ENCODE measurements around a stretch of chr7.

DNA sequence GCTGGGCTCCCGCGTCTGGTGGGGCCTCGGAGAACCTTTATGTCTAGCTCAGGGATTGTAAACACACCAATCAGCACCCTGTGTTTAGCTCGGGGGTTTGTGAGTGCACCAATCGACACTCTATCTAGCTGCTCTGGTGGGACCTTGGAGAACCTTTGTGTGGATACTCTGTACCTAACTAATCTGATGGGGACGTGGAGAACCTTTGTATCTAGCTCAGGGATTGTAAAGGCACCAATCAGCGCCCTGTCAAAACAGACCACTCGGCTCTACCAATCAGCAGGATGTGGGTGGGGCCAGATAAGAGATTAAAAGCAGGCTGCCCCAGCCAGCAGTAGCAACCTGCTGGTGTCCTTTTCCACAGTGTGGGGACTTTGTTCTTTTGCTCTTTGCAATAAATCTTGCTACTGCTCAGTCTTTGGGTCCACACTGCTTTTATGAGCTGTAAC is 204.0 kb upstream of the AUTS2 start:
- PRO-cap, 4 experiments, result no peak in any of the 4 experiments
- RAMPAGE, long total RNA, 2 experiments, result no peak in any of the 2 experiments
- RRBS, result no CpG with 5 or more reads among the region's 8 CpGs

DNA sequence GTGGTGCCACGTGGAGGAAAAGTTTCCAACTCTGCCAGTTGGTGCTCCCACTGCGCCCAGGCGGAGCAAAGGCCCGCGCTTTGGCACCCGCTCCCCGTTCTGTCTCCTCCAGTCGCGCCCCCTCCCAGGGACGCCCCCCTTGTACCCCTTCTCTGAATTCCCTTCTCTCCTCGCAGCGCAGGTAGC is 756 bp upstream of the AUTS2 start:
- PRO-cap, 4 experiments, result no peak in any of the 4 experiments
- RAMPAGE, long total RNA, 2 experiments, result no peak in any of the 2 experiments
- RRBS, result no CpG with 5 or more reads among the region's 12 CpGs

GRCh38 chr7:70497396-70497931 is 634.5 kb upstream of the GALNT17 start:
- PRO-cap, 4 experiments, result no peak in any of the 4 experiments
- RAMPAGE, long total RNA, 2 experiments, result no peak in any of the 2 experiments
- RRBS, result no CpG with 5 or more reads among the region's 6 CpGs

DNA sequence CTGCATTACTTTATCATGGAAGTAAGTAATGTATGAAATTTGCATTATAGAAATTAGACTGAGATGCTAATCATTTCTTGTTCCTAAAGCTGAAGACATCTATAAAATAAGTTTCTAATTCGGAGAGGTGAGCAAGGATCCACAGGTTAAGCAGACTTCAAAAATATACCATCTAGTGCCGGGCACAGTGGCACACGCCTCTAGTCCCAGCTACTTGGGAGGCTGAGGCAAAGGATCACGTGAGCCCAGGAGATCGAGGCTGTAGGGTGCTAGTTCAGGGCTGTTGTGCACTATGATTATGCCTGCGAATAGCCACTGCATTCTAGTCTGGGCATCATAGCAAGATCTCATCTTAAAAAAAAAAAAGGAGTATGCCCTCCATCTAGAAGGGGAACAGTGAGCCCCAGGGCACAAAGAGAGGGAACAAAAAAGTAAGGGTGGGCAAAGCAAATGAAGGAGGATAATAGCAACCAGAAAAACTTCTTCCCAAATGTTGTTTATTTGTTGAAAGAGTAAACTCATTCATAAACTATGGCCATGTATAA is 603.4 kb upstream of the GALNT17 start:
- PRO-cap, 4 experiments, result no peak in any of the 4 experiments
- RAMPAGE, long total RNA, 2 experiments, result no peak in any of the 2 experiments
- RRBS, result no CpG with 5 or more reads among the region's 6 CpGs

- PRO-cap, 4 experiments, result no peak in any of the 4 experiments
- RAMPAGE, long total RNA, 2 experiments, result no peak in any of the 2 experiments
- RRBS, result no CpG with 5 or more reads among the region's 10 CpGs
Observed at GRCh38 chr7:70590294-70590865, 541.6 kb upstream of the GALNT17 start.

DNA sequence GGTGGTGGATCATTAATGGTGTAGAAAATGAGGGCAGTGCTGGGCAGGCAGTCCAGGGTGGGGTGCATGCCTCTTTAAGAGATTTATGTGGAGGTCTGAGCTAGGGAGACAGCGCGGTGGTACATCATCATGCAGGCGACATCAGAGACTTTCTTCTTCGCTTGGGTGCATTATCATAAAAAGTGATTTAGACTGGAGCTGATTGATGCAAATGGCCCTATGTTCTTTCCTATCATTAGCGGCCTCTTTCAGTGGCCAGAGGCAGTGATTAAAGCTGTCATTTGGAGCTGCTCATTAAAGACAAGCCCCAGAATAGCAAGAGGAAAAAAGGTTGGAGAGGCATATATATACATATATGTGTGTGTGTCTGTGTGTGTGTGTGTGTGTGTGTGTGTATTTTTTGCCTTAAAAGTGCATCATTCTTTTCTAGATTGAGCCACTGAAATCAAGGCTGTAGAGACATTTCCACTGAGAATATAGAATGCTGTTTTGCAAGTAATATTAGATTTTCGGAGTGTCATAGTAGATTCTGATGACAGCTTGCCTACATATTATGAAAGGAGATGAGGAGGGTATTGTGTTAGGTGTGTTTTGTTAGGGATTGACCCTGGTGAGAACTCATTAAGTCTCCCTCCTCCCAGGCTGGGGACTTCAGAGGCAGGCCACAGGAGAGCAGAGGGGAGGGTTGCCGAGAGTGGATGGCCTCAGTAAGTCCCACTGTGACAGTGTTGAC is 518.9 kb upstream of the GALNT17 start:
- PRO-cap, 4 experiments, result no peak in any of the 4 experiments
- RAMPAGE, long total RNA, 2 experiments, result no peak in any of the 2 experiments
- RRBS, result no CpG with 5 or more reads among the region's 7 CpGs

- PRO-cap, 4 experiments, result no peak in any of the 4 experiments
- RAMPAGE, long total RNA, 2 experiments, result no peak in any of the 2 experiments
- RRBS, result no CpG with 5 or more reads among the region's 2 CpGs
Observed at GRCh38 chr7:70660144-70660382, 471.9 kb upstream of the GALNT17 start.

DNA sequence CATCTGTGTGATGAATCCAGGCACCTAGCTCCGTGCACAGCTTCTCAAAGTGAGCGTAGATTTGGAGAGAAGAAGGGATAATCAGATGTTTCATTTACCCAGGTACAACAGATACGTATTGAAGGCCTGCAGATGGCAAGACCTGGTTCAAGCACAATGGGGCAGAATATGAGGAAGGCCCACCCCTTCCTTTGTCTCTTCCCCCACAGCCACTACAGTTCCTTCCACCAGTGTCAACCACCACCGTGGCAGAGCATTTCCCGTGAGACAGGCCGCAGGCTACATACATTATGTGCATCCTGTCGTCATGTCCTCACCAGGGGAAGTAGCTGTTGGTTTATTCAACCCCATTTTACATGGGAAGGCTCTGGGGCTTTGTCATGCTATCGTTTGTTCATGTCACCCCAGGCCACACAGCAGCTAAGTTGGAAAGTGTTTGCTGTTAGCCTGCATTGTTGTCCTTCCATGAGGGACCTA is 471.5 kb upstream of the GALNT17 start:
- PRO-cap, 4 experiments, result no peak in any of the 4 experiments
- RAMPAGE, long total RNA, 2 experiments, result no peak in any of the 2 experiments
- RRBS, result no CpG with 5 or more reads among the region's 8 CpGs

GRCh38 chr7:70694272-70695020 is 437.5 kb upstream of the GALNT17 start:
- PRO-cap, 4 experiments, result peak in 4 of 4 experiments; most common plus-strand start chr7:70694686 (in 4); most common minus-strand start chr7:70694640 (in 1)
- RAMPAGE, long total RNA, 2 experiments, result no peak in any of the 2 experiments
- RRBS, result 2% methylated on average over 63 of the region's 107 CpGs

GRCh38 chr7:70695386-70695832 is 436.5 kb upstream of the GALNT17 start:
- PRO-cap, 4 experiments, result peak in 1 of 4 experiments; most common minus-strand start chr7:70695478 (in 1)
- RAMPAGE, long total RNA, 2 experiments, result no peak in any of the 2 experiments
- RRBS, result under 1% methylated on average over 7 of the region's 34 CpGs

DNA sequence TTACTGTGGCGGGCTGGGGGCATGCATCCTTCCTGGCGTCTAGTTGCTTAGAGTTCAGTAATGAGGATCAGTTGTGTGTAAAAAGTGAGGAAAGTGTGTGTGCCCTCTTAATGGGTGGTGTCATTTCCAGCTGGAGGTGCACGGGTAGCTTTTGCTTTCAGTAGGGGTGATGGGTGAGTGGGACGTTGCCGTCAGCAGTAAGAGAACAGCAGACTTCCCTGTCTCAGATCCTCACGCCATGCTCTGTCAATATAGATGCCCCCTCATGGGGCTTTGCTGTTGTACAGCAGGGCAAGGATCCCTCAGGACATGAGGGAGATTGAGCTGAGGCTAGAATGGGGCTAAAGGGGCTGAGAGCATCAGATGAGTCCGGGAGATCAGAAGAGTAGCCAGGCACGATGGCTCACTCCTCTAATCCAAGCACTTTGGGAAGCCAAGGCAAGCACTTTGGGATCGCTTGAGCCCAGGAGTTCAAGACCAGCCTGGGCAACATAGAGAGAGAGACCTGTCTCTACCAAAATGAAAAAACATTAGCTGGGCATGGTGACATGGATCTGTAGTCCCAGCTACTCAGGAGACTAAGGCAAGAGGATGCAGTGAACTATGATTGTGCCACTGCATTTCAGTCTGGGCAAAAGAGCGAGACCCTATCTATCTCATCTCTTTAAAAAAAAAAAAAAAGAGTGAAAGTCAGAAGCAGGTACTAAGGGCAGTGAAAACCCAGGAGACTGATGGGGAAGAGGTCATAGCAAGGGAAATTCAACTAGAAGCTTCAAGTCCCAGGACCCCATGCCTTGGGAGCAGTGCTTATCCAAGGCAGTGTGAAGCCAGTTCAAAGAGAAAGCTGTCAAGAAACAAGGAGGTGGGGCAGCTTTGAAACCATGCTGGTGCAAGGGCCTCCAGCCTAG is 352.3 kb upstream of the GALNT17 start:
- PRO-cap, 4 experiments, result no peak in any of the 4 experiments
- RAMPAGE, long total RNA, 2 experiments, result no peak in any of the 2 experiments
- RRBS, result no CpG with 5 or more reads among the region's 10 CpGs

DNA sequence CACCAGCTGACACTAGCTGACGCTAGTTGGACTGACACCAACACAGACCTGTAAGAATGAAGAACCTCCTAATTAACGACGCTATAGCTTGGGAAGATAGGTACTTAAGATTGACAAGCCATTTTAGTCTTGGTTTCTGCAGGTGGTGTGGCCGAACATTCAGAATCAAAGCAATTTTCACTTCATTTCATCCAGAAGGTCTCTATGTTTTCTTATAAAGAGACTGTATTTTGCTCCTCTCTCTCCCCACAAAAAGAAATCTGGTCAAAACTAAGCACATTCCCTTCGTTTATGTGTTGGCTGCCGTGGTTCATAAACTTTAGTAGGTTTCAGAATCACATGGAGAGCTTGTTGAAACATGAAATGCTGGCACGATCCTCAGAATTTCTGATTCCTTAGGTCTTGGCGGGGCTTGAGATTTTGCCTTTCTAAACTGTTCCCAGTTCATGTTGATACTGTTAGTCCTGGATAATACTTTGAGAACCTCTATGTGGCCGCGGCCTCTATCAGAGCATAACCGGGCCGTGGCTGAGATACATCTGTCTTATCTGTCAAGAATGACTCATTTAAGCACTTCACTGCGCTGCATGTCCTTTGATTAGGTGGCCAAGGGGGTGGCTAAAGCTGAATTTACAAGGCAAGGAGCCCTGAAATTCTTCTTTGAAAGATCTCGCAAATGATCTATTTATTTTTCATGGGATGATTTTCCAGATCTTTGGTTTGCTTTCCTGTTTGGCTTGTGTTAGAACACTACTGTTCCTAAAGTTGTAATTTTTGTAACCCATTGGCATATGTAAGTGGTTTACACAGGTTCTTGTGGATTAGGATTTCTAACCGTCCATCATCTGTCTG is 66.8 kb downstream of the GALNT17 start:
- PRO-cap, 4 experiments, result no peak in any of the 4 experiments
- RAMPAGE, long total RNA, 2 experiments, result no peak in any of the 2 experiments
- RRBS, result no CpG with 5 or more reads among the region's 15 CpGs

- PRO-cap, 4 experiments, result no peak in any of the 4 experiments
- RAMPAGE, long total RNA, 2 experiments, result no peak in any of the 2 experiments
- RRBS, result no CpG with 5 or more reads among the region's 6 CpGs
Observed at GRCh38 chr7:71237680-71238395, 105.9 kb downstream of the GALNT17 start.

GRCh38 chr7:71636230-71636858 is 504.4 kb downstream of the GALNT17 start:
- PRO-cap, 4 experiments, result no peak in any of the 4 experiments
- RAMPAGE, long total RNA, 2 experiments, result no peak in any of the 2 experiments
- RRBS, result no CpG with 5 or more reads among the region's 5 CpGs

GRCh38 chr7:72332179-72332541 is 80.0 kb downstream of the CALN1 start:
- PRO-cap, 4 experiments, result no peak in any of the 4 experiments
- RAMPAGE, long total RNA, 2 experiments, result no peak in any of the 2 experiments
- RRBS, result no CpG with 5 or more reads among the region's 2 CpGs

GRCh38 chr7:72830059-72830373 is 2.0 kb upstream of the TYW1B start:
- PRO-cap, 4 experiments, result peak in 4 of 4 experiments; most common plus-strand start chr7:72830246 (in 2); most common minus-strand start chr7:72830119 (in 4)
- RAMPAGE, long total RNA, 2 experiments, result no peak in any of the 2 experiments
- RRBS, result no CpG with 5 or more reads among the region's 7 CpGs

GRCh38 chr7:73154704-73155156 is 501 bp downstream of the SPDYE10 start:
- PRO-cap, 4 experiments, result peak in 4 of 4 experiments; most common plus-strand start chr7:73154948 (in 2); most common minus-strand start chr7:73154861 (in 4)
- RAMPAGE, long total RNA, 2 experiments, result no peak in any of the 2 experiments
- RRBS, result no CpG with 5 or more reads among the region's 58 CpGs

DNA sequence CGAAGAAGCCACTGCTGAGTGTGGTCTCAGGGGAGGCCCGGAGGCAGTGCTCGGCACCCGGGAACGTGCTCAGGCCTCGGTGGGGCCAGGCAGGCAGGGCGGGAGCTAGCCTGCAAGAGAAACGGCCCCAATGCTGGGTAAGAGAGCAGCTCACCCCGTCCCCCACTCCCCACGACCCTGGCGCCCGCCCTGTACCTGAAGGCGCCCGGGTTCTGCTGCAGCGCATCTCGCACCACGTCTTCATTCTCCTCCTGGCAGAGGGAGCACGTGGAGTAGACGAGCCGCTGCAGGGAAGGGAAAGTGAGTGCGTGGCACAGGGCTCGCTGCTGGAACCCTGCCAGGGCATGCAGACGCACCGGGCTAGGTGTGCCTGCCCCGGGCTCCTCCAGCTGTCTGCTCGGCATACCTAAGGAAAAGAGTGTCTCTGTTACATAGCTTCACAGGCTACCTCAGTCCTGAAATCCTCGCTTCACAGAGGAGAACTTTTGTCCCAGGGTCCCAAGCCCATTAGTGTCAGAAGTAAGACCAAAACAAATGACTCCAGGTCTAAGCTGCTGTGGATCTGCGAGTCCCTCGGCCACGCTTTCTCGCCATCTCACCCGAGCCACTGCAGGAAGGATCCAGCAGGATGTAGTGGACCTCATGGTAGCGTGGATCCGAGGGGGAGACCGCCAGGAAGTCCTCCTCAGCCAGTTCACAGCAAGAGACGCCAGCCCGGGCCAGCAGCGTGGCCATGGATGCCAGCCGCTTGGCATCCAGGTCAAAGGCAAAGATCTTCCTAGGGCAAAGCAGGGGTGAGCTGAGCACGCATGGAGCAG is 4.8 kb downstream of the NSUN5 start:
- PRO-cap, 4 experiments, result no peak in any of the 4 experiments
- RAMPAGE, long total RNA, 2 experiments, result start-site peak on the minus strand in 1 of 2 experiments, centred at position 390 of the sequence, 32 reads per replicate
- RRBS, result 96% methylated on average over 1 of the region's 40 CpGs

DNA sequence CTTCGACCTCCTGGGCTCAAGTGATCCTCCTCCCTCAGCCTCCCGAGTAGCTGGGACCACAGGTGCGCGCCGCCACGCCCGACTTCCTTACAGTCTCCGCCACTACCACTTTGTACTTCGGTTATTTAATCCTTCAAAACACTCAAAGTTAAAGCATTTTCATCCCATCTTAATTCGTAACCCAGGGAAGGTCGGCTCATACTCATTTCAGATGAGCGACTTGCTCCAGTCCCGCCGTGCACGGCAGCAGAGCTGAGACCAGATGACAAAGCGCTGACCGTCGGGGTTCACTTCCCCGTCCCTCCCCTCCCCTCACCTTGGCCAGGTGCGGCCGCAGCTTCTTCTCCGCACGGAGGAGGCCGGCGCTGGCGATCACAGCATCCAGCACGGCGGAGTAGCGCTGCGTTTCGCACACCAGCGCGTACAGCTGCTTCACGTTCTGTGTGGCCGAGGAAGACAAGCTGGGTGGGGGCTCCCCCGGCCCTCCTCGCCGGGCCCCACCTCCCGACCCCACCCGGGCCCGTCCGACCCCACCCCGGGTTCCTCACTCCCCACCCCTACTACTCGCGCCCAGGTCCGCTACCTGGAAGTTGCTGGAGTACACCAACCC is 406 bp downstream of the NSUN5 start:
- PRO-cap, 4 experiments, result no peak in any of the 4 experiments
- RAMPAGE, long total RNA, 2 experiments, result no peak in any of the 2 experiments
- RRBS, result 1% methylated on average over 5 of the region's 46 CpGs

GRCh38 chr7:73536226-73537654 is 14.6 kb upstream of the BAZ1B start:
- PRO-cap, 4 experiments, result no peak in any of the 4 experiments
- RAMPAGE, long total RNA, 2 experiments, result start-site peak on the minus strand in 1 of 2 experiments, at chr7:73536834-73536910 at its widest, 19 reads per replicate
- RRBS, result 77% methylated on average over 3 of the region's 33 CpGs